GM12891 (cell line): ENCODE data around the gene CCDC39.

GRCh38 chr3:173395740-173396204 lies 1.8 kb upstream of the NLGN1 start:
- RRBS: 3% methylated on average over 13 of the region's 37 CpGs

DNA sequence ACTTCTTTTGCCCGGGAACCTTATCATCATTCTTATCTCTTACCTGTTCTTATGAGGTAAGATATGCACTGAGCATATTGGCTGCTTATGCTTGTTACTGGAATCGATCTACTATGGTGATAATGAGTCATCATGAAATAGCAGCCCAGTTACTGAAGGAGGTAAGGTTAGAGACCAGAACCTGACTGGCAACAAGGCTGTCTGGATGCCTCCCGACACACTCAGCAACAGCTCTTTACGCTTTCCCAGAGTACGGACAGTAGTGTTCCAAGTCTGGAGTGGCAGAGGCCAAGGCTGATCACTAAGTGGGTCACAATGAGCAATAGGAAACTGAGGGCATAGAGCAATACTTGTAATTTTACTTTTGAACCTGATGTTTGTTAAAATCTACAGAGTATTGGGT lies 314.1 kb downstream of the NLGN1 start:
- RRBS: no CpG with 5 or more reads among the region's 5 CpGs

GRCh38 chr3:173911428-173911790 lies 513.9 kb downstream of the NLGN1 start:
- RRBS: no CpG with 5 or more reads among the region's 2 CpGs

DNA sequence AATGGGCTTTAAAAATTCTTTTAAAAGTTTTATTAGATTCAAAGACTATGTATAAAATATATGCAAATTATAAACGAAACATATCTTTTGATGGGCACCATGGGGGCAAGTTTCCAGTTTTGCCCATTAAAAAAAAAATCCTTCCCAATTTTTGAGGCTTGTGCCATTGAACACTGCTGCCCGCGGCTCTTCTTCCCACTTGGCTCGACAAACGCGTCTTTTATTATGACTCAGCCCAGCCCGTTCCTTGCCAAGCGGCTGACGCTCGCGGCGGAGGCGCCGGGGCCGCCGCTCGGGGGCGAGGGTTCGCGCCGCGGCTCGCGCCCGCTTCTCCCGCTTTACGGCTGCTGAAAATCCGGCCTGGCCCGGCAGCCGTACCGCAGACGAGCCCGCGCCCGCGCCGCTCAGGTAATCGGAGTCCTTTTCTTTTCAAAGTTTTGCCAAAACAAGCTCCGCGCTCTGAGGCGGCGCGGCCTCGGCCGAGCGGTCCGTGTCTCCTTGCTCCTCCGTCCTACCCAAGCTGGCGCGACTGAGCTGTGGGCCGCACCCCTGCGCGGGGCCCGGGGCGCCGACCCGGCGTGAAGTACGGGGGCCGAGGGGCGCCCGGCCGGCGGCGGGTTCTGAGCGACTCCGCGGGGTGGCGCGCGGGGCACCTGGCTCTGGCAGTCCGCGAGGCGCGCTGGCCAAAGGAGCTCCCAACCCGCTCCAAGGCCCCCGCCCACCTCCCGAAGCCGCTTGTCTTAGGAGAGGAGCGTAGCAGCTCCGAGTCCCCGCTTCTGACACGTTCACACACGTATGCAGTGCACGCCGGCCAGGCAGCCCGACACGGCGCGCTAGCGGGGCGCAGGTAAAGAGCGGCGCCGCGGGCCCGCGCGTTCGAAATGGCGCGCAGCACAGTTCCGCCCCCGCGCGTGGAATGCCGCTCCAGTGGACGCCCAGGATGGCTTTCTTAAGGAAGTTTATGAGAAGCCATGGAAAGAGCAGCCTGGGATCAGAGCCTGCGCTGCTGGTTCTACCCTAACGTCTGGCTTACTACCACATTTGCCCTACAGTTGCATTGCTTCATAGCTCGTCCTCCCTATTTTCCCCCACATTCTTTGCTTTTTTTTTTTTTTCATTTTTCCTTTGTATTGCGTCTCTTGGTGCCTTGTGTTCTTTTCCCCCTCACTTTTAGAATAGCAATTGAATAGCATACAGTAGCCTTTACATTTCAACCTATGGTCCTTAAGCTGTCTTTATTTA lies 418.1 kb upstream of the NAALADL2 start:
- RRBS: 1% methylated on average over 13 of the region's 112 CpGs

DNA sequence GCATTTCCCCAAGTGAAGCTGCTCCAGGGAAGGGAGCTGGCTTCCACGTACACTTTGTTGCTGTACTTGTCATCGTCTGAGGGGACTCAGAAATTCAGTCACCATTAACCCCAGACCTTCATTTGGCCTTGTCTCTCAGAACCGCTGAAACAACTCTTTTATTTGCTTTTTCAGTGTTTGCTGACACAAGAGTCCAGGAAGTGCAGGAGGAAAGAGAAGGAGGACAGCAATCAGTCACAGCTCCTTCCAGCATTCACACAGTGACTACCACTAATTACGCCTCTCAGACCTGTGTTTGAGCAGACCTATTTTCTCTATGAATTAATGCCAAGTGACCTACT lies 276.5 kb downstream of the TBL1XR1 start:
- RRBS: no CpG with 5 or more reads among the region's 4 CpGs

DNA sequence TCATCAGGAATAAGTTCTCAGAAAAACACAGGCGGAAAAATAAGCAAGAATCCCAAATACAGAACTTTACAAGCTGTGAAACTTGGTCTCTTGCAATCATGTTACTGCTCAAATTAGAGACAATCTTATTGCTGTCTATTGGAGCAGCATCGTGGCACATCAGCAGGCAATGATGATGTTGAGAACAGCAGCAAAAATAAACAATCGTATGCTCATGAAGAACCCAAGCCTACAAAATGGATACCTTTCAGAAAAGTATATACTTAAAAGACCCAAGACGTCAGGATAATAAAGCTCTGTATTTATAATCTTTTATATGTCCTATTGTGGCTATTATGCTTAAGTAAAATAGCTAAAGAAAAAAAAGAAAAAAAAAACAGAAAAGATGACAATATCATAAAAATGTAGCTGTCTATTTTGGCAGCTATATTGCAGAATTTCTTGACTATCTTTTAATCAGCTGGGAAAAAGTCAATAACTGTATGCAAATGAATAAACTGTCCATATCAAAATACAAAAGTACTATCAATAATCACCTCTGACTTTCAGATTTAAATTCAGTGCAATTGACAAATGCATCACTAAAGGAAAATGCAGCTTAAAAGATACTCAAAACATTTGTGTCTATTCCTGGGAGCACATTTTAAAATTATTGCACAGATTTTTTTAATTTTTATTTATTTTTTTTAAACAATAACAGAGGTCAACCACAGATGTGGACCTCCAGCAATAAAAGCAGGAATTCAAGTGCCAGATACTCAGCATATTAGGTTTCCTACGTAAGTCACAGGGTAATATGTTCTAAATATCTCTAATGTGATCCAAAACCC lies 174.4 kb downstream of the TBL1XR1 start:
- RRBS: no CpG with 5 or more reads among the region's 5 CpGs

- RRBS: no CpG with 5 or more reads among the region's 4 CpGs
These were observed 94.6 kb downstream of the TBL1XR1 start for GRCh38 chr3:177102457-177103226.

GRCh38 chr3:177464380-177464582 lies 267.0 kb upstream of the TBL1XR1 start:
- RRBS: no CpG with 5 or more reads among the region's 1 CpG

GRCh38 chr3:177591329-177591916 lies 394.1 kb upstream of the TBL1XR1 start:
- RRBS: no CpG with 5 or more reads among the region's 4 CpGs

- RRBS: no CpG with 5 or more reads among the region's 11 CpGs
These were observed 468.4 kb upstream of the TBL1XR1 start for GRCh38 chr3:177665467-177666309.

DNA sequence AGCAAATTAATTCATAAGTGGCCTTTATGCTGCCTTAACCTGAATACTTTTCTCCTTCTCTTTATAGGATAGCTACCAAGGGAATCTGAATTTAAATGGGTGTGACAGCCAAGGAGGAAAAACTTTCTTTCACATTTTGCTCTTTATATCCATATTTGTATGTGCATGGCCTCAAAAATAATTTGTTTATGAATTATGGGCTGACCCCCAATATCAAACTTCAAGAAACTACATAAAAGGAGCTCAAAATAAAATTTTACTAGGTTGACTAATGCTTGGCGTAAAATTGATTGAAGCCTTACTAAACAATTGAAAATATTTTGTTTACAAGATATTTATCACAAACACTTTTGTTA lies 251.2 kb downstream of the ZMAT3 start:
- RRBS: no CpG with 5 or more reads among the region's 1 CpG

GRCh38 chr3:179180785-179181685 lies 32.9 kb downstream of the PIK3CA start:
- RRBS: no CpG with 5 or more reads among the region's 2 CpGs

DNA sequence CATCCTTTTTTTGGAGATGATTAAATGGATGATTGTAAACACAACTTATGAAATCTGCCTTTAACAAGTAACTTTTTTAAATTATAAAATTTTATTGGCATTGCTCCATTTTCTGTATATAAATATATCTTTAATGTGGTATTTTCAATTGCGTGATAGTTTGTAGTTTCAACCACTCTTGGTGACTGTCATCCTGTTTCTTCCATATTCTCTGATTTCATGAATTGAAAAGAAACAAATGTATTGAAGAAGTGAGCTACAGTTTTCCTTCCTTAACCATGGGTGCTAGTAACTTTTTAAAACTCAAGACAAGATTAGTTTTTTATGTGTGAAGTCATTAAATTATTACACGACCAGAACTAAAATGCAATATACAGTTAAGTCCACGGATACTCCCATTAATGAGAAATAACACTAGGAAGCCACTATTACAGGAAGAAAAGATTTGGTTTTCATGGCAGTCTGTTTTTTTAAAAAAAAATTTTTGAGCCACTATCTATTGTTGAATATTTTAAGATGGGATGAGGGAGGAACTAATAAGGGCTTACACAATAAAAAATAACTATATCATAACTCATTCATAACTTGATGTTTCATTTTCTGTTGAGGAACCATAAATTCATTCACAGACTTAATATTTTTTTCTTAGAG lies 11.8 kb downstream of the ZNF639 start:
- RRBS: no CpG with 5 or more reads among the region's 3 CpGs

DNA sequence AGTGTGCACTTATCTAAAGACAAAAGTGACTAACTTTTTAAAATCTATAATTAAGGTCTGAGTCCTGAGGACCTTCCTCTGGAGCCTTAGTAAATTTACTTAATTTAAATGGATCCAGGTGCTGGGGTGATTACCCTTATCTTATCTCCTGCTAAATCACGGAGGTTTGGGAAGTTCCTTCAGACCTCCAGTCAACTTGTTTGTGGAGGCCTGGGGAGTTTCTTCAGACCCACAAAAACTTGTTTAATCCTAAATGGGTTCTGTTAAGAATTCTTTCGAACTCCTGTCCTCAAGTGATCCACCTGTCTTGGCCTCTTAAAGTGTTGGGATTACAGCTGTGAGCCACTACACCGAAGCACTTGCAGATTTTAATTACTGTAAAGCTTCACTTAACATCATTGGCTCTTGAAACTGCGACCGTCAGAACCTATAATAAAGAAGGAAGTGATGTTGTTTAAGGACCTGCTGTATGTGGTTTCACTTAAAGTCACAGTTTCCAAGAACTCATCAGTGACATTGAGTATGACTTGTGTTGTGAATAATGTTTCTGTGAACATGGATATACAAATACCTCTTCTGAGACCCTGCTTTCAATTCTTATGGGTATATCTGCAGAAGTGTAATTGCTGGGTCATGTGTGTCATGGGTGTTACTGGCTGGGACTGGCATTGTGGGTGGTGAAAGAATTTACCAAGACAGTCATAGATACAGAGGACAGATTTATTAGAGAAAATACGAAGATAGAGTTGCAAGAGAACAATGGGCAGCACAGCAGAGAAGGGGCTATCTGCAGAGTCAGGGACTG lies 4.2 kb downstream of the NDUFB5 start:
- RRBS: no CpG with 5 or more reads among the region's 6 CpGs

DNA sequence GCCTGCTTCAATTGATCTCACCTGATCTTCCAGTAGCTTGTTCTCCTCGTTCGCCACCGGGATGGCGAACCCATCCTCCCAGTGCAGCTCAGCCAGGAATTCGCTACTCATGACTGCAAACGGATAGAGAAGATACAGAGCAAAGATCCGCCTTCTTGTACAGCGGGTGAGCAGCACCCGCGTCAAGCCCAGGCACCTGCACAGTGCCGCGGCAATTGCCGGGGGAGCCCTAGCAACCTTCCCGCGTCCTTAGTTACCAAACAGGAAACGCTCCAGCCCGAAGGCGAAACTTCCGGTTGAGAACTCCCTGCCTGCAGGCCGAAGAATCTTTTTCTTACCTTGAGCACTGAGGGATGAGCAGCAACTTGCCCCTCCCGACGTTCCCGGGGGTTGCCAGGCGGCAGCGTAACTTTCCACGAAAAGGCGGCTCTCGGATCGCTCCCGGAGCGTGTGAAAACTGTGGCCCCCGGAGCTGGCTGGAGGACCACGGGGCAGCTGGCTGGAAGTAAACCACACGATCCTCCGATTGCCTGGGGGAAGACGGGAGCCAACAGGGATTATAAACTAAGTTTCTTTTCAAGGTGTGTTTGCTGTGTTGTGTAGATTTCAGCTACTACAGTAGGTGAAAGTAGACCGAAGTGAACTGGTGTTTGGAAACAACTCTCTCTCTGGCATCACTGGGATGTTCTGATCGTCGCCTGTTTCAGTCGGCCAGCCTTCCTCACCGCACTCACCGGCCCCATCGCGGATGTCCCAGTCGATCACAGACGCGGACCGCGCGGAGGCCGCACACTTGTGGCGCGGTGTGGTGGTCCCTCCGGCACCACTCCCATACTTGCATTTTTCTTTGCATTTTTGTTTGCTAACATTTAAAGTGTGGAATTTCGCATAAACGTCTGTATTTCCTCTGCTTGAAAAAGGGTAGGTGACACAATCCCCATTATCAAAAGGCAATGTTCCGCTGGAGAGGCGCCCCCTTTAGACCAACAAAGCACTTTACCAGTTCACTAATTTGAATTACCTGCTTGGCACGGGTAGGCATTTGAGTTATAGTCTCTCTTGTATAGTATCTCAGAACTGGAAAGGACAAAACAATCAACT lies at the start of gene CCDC39:
Gene CCDC39 (minus strand): TSS at position 220 of the 1,101 bp plus-strand sequence.
- RRBS: 2% methylated on average over 27 of the region's 59 CpGs

- RRBS: no CpG with 5 or more reads among the region's 6 CpGs
These were observed 1.1 kb downstream of the FXR1 start for GRCh38 chr3:180913686-180913949.

DNA sequence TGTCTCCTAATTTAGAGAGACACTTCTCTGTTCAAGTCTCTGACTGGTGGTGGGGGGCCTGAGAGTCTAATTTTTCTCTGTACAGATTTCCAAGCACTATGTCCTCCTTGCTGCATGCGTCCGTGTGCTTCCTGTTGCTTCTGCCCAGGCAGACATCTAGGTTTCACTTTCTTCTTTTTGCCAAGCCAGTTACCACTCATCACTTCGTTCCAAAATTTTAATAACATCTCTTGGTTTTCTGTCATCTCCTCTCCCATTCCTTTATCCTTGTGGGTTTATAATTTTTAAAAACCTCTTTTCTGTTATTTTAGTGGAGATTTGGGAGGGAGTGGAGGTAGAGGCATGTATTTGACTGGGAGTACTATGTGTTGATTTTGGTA lies 276.5 kb upstream of the DNAJC19 start:
- RRBS: no CpG with 5 or more reads among the region's 3 CpGs

- RRBS: no CpG with 5 or more reads among the region's 2 CpGs
These were observed 91.6 kb upstream of the SOX2 start for GRCh38 chr3:181620192-181620471.

DNA sequence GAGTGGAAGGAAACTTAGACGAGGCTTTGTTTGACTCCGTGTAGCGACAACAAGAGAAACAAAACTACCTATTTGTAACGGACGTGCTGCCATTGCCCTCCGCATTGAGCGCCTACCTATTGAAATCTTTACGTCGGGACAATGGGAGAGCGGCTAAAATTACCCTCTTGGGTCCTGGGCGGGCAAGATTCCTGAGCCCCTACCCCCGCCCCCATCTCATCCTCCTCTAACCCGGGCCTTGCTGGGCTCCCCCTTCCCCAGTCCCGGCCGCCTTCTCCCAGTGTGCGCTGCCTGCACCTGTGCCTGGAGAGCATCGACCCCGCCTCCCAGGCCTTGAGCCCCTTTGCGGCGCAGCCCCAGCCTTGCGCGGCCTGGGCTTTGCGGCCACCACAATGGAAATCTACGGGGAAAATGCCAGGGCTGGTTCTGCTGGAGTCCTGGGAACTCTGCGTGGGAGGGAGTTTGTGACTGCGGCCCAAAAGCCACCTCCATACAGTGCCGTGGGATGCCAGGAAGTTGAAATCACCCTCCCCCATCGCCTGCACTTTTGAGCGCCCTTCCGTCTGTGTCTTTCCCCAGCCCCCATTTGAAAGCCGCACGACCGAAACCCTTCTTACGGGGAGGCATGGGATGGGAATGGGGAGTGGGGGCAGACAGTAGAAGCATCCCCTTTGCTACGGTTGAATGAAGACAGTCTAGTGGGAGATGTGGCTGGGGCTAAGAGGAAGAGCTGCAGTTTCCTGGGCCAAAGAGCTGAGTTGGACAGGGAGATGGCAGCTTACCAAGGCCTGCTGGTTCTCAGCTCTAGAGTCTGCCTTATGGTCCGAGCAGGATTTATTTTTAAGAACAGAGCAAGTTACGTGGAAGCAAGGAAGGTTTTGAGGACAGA lies 1.1 kb upstream of the SOX2 start:
- RRBS: no CpG with 5 or more reads among the region's 37 CpGs

DNA sequence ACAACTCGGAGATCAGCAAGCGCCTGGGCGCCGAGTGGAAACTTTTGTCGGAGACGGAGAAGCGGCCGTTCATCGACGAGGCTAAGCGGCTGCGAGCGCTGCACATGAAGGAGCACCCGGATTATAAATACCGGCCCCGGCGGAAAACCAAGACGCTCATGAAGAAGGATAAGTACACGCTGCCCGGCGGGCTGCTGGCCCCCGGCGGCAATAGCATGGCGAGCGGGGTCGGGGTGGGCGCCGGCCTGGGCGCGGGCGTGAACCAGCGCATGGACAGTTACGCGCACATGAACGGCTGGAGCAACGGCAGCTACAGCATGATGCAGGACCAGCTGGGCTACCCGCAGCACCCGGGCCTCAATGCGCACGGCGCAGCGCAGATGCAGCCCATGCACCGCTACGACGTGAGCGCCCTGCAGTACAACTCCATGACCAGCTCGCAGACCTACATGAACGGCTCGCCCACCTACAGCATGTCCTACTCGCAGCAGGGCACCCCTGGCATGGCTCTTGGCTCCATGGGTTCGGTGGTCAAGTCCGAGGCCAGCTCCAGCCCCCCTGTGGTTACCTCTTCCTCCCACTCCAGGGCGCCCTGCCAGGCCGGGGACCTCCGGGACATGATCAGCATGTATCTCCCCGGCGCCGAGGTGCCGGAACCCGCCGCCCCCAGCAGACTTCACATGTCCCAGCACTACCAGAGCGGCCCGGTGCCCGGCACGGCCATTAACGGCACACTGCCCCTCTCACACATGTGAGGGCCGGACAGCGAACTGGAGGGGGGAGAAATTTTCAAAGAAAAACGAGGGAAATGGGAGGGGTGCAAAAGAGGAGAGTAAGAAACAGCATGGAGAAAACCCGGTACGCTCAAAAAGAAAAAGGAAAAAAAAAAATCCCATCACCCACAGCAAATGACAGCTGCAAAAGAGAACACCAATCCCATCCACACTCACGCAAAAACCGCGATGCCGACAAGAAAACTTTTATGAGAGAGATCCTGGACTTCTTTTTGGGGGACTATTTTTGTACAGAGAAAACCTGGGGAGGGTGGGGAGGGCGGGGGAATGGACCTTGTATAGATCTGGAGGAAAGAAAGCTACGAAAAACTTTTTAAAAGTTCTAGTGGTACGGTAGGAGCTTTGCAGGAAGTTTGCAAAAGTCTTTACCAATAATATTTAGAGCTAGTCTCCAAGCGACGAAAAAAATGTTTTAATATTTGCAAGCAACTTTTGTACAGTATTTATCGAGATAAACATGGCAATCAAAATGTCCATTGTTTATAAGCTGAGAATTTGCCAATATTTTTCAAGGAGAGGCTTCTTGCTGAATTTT lies 1.3 kb downstream of the SOX2 start:
- RRBS: 5% methylated on average over 12 of the region's 81 CpGs